ENCODE measurements around a stretch of chr7.

GRCh38 chr7:2763762-2763978 is 75.7 kb downstream of the AMZ1 start:
- PRO-cap = no peak

DNA sequence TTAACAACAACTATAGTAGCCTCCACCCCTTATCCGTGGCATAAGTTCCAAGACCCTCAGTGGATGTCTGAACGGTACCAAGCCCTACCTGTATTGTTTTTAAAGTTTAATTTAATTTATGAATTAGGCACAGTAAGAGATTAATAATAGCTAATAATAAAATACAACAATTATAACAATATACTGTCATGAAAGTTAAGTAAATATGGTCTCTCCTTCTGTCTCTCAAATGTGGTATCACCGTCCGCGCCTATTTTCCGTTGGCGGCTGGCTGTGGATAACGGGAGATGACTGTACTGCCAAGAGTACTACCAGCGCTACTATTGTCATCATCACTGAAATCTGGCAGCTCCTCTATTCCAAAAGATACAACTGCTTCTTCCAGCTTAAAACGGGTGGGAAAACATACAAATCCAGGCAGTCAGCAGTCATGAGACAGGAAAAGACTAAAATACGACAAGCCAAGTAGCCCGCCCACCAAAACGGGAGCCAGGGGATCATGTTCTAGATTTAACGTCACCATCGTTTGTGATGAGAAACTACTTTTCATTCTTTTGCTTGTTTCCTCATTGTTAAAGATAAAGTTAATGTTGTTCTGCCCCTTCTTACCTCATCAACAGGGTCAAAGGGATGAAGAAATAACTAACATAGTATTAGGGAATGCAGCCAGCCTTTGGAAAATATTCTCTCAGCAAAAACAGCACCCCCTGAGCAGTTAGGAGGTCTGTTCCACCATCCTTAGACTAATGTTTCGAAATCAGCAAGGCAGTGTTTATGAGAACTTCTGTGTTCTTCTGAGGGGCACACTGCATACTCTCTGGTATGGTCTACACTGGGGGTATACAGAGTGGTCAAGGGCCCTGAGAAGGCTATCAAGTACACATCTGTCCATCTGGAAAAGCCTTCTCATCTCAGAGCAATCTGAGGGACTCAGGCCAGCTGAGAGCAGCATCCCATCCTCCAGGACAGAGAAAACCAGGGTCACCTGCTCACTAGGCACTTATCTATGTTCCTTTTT is 47.7 kb downstream of the GNA12 start:
- PRO-cap = no peak

GRCh38 chr7:2802613-2803075 is 41.5 kb downstream of the GNA12 start:
- PRO-cap = no peak

DNA sequence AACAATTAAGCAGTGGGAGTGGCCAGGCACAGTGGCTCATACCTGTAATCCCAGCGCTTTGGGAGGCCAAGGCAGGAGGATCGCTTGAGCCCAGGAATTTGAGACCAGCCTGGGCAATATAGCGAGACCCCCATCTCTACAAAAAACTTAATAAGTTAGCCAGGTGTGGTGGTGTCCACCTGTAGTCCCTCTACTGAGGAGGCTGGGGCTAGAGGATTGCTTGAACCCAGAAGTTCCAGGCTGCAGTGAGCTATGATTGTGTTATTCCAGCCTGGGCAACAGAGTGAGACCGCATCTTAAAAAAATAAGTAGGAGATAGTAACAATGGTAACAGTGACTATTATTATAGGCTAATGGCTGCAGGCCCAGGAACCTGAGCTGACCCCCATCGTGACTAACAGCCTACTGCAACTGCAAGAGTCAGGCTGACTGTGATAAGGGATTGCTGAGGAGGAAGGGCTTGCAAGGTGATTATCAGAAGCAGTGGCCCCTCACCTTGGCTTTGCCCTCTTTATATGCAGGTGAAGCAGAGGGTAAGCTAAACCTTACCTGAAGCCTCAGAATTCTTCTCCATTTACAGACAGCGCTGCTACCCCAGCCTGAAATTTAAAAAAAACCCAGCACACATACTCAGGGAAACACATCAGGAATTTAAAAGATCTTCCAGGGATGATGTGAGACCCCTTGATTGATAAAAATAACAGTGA is 84.0 kb upstream of the SDK1 start:
- PRO-cap = no peak

DNA sequence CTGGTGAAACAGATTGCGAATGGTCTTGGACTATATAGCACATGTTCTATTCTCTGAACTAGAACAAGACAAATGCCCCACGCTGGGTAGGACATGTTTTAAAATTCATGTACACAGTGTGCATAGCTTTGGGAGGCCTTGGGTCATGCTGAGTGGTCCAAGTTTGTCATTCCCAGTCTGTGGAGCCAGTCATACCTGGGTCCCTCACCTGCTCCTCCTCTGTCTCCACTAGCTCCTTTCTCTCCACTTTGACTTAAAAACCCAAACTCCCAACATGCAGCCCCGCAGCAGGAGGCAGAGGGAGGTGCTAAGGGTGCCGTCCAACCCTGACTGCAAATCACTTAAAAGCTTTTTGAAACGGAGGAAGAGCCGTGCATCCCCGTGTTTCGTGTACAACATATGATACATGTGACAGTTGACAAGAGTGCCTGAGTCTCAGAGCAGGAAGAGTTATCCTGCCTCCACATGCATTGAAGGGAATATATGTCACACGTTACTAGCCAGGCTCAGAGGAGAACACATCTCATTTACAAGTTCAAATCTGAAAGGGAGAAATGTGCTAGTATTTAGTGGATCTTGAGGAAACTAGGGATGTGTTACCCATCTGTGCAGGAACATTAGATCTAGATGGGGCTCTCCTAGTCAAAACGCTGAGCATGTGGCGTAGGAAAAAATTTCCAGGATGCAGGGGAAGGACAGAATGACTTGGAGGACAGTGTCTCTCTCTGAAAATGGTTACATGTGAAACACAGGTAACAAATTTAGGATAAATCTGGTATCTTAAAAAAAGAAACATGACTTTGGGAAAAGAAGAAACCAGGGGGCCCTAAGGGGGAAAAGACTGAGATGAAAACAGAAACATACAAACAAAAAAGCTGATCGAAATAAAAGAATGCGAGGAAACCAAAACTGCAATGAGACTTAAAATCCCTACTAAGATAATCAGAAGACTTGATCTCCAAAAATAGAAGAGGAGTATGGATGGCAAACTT is 69.9 kb downstream of the SDK1 start:
- PRO-cap = no peak

DNA sequence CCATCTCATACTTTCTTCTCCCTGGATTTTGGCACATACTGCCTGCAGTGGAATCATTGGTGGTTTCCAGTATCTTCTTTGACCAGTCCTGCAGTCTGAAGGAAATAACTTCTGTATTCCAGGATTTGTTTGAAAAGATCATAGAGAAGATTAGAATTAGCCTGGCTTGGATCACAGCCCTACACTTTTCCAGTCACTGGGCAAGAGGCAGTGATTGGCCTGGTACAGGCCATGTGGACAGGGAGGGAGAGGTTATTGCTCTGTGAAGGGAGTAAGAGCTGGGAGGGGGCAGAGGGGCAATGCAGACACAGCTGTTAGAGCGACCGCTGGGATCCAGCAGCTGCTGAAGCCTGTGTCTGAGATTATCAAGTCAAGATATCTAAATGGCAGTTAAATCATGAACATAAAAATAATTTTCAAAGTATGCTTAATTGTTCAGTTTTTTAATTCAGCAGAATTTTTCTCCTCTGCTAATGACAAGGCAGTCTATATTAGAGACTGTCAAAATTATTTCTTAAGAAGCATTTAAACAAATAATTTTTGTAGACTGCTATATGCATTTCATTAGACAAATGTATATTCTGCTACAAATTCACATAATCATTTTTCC is 257.4 kb downstream of the SDK1 start:
- PRO-cap = no peak

DNA sequence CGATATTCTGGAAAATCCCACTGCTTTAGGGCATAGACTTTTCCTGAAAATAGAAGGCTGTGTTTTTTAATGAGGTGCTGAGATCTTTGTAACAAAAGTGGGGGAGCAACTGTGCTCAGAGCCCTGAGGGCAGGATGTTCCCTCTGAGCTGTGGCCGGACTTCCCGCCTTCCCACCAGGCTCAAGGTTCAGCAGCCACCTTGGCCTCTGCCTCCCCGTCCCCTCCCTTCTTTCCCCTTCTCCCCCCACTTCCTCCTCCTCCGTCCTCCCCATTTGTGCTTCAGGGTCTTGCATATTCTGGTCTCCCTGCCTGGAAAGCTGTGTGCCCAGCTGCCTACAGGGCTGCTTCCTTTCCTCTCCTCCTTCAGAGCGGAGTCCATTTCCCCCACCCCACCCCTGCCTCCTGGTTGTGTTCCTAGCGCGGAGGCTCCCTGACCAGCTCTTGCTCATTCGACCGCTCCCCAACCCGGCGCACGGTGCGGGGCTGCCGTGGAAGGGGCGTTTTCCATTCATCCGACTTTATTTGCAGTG is 642.2 kb downstream of the SDK1 start:
- PRO-cap = no peak

GRCh38 chr7:3972568-3972885 is 671.5 kb downstream of the SDK1 start:
- PRO-cap = no peak

DNA sequence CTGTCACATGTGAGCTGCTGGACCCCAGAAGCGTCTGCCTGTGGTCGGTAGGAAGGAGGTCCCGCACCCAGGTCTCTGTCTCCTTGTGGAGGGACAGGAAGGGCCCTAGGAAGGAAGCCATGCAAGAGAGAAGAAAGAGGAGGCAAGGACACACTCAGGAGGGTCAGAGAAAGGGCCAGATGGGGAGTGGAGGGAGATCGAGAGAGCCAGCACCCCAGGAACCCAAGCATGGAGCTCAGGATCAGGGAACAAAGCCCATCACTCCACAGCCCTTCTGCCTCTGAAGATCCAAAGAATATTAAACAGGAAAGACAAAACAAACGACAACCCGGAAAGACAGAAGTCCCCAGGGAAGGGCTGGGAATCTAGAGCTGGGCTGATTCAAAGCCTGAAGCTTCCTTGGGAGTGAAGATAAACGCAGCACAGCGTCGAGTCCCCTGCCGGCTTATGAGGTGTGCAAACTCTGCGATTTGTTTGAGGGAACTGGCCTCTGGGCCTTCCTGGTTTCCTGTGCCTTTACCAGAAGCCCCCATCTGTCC is 580.3 kb upstream of the FOXK1 start:
- PRO-cap = bidirectional peak, plus-strand start at position 384 of the sequence, minus-strand start at position 300 of the sequence

GRCh38 chr7:4419929-4420155 is 262.3 kb upstream of the FOXK1 start:
- PRO-cap = no peak

DNA sequence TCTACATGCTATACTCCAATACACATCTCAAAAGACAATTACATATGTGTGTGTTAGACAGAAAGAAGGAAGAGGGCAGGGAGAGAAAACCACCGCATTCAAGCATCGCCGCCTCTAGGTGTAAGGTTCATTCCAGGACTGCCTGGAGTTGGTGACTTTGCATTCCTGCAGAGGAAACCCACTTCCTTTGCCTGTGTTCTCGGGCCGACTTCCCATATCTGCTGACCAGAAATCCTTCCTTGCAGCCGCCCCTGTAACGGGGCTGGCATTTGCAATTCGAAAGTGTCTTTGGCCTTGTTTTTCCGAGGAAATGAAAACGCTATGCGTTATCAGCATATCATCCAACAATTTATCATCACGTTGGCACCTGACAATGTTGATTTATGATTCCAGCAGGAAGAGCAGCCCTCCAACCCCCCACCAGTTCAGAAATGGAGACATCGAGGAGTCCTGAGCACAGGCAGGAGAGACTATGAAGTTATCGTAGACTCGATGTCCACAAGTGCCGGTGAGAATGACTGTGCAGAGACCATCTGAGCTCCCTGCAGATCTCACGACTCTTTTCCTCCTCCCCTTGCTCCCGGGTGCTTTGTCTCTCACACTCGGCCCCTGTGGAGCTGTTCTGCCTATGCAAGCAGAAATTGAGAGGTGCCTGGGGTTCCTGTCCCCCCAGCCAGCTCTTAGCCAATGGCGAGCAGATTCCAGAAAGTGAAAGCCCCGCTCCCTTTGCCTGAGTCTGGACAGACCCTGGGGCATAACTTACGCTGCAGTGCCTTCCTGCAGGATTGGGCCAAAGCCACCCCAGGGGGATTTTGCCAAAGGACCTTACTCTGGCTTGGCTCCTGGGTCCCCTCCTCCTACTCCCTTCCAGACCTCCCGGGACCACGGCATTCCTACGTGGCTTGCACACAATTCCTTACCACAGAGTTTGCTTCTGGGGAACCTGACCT is 68.9 kb upstream of the FOXK1 start:
- PRO-cap = bidirectional peak, plus-strand start at position 554 of the sequence, minus-strand start at position 535 of the sequence

- PRO-cap = no peak
Observed at GRCh38 chr7:4692014-4692448, 9.9 kb downstream of the FOXK1 start.

- PRO-cap = no peak
Observed at GRCh38 chr7:4711210-4711706, 29.2 kb downstream of the FOXK1 start.

- PRO-cap = no peak
Observed at GRCh38 chr7:4712633-4713127, 30.6 kb downstream of the FOXK1 start.

GRCh38 chr7:4824336-4824943 is 37.4 kb downstream of the PAPOLB start:
- PRO-cap = no peak

DNA sequence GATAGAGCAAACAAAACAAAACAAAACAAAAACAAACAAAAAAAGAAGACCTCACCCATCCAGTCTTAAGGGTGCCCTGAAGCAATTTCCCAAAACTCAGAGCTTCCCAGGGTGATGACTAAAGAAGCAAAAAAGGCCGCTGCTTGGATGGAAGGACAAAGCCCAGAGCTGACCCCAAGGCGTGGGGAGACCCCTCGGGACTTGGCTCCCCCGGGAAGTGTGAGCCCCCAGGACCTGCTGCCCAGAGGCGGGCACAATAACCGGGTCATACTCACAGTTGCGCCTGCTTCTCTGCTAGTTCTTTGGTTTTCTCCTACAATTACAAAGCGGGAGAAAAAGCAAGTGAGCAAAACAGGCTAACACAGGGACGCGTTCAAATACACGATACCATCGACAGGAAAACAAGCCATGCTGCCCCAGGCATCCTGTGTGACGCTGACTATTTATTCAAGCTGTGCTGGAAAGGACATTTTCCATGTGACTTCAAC is 29.9 kb downstream of the PAPOLB start:
- PRO-cap = no peak

DNA sequence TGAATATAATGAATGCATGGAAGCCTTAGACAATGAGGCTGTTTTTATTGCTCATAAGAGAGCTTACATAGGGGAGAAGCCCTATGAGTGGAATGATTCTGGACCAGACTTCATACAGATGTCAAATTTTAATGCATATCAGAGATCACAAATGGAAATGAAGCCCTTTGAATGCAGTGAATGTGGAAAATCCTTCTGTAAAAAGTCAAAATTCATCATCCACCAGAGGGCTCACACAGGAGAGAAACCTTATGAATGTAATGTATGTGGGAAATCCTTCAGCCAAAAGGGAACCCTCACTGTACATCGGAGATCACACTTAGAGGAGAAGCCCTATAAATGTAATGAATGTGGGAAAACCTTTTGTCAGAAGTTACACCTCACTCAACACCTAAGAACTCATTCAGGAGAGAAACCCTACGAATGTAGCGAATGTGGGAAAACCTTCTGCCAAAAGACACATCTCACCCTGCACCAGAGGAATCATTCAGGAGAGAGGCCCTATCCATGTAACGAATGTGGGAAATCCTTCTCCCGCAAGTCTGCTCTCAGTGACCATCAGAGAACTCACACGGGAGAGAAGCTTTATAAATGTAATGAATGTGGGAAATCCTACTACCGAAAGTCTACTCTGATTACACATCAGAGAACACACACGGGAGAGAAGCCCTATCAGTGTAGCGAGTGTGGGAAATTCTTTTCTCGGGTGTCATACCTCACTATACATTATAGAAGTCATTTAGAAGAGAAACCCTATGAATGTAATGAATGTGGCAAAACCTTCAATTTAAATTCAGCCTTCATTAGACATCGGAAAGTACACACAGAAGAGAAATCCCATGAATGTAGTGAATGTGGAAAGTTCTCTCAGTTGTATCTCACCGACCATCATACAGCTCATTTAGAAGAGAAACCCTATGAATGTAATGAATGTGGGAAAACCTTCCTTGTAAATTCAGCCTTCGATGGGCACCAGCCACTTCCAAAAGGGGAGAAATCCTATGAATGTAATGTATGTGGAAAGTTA is 18.7 kb downstream of the RBAK start:
- PRO-cap = no peak

DNA sequence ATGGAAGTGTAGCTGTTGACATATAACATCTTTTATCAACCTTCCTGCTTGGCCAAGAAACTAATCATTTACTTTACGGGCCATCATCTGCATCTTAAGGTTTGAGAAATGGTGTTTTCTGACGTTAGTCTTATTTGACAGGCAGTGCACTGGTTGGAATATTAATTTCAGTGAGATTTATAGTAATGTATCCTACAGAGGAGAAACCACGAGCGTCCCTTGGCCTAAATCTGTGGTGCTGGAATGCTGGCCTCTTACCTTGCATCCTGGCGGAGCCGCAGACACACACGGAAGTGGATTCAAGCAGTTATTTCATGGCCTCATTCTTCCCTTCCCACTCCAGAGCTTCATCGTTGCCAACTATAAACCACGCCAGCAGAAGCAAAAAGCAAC is 13.0 kb downstream of the WIPI2 start:
- PRO-cap = no peak

GRCh38 chr7:5351581-5352273 is 69.0 kb downstream of the SLC29A4 start:
- PRO-cap = no peak

DNA sequence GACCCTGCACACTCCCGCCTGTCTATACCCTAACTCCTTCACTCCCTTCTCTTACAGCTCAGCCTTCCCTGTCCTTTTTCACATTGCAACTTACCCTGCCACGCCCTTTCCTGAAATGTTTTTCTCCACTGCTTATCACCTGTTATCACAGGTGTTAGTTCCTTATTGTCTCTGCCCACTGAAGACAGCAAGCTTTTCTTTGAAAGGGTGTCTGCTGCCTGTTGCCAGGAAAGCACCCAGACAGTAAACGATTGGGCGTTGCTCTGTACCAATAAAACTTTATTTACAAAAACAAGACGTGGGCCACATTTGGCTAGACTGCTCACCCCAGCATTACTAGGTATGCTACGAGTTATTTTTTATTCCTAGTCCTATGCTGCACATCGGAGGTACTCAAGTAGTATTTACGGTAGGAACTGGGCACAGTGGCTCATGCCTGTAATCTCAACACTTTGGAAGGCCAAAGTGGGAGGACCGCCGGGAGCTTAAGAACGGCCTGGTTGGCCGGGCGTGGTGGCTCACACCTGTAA is 22.2 kb downstream of the TNRC18 start:
- PRO-cap = no peak